ENCODE results near the genes COX5A, GOLGA6C, IMP3, SNX33, CSPG4 and ISL2.

GRCh38 chr15:74789318-74789862 lies 7.5 kb downstream of the CSK start:
- PRO-cap, result no peak
- RAMPAGE, long total RNA, 4 experiments, result no peak in any of the 4 experiments

GRCh38 chr15:74795181-74796331 lies 13.7 kb downstream of the CSK start:
- PRO-cap, result no peak
- RAMPAGE, long total RNA, 4 experiments, result no peak in any of the 4 experiments

DNA sequence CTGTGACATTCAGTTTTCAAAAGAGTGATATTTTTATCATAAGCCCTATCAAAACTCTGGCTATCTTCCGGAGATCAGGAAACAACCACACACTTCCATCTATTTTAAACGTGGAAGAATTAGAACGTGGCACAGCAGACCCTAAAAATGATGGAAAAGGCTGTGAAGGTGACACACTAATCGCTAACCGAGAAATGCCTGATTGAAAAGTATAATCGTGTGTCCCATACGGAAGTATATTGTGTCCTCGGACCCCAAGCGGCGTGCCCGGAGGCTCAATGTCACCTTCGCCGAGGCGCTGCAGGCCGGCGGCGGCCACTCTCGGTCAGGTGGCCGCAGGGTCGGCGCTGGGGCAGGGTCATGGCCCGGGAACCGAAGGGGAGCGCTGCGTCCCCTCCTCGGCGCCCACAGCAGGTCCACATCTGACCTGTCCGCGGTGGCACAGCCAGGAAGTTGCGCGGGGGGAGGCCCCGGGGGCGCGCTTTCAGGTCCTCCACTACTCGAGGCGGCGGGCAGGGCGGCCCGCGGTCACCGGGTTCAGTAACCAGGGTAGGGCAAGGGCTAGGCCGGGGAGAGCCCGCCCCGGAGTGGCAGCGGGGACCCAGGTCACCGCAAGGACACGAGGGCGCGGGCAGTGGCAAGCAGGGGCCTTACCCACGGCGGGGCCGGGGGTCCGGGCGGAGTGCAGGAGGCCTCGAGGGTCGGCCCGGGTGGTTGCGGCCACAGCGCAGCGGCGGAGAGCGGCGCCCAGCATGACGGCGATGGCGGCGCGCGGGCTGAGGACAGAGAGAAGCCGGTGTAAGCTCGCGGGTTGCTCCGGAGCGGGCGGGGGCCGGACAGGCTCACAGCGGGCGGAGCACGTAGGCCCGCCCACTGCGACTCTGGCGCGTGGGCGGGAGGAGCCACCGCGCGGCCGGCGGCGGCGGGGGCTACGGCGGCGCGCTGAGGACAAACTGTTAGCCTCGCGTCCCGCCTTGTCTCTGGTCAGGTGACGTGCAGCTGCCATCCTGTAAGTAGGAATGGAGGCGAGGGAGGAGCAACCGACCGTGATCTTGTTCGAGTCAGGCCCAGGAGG lies at the start of gene COX5A:
Gene COX5A, minus strand, starts transcription at position 813 of the 1,075 bp plus-strand sequence.
- PRO-cap, result bidirectional peak, plus-strand start at position 1,016 of the sequence, minus-strand start at position 784 of the sequence
- RAMPAGE, long total RNA, 4 experiments, result start-site peak on the minus strand in 1 of 4 experiments, centred at position 786 of the sequence, 30 reads per replicate

DNA sequence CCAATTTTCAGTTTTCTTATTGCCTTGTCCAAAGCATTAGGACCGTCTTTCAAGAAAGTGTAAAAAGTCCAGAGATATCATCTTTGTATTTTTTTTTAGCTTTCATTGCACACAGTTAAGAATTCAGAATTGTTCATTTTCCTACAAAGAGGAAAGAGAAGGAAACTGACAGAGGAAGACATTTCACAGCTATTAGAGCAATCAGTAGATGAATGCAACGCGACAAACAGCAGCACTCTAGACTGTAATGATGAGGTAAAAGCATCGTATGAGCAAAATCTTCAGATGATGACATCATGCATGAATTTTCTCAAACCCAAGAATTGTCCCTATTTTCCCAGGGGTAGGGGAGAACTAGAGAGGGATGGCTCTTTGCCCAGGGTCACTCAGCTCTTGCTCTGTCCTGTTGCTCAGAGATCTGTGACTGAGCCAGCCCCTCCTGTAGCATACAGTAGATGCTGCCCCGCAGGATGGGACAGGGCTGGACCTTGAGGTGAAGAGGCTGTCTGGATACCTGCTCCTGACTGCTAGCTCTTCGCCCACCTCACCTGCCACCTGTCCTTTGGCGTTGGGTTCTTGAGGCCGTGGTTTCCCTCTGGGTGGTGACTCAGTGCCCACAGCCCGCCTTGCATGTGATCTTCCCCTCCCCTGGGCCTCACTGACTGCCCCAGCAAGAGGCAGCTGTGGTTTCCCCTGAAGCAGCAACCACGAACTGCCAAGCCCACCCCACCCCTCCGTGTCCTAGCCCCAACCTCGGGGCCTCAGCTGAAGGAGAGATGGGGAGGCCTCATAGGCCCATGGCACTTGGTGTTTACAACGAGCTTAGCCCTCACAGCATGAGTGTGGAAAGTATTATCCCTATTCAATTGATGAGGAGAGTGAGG lies 84.9 kb downstream of the PPCDC start:
- PRO-cap, result no peak
- RAMPAGE, long total RNA, 4 experiments, result no peak in any of the 4 experiments

DNA sequence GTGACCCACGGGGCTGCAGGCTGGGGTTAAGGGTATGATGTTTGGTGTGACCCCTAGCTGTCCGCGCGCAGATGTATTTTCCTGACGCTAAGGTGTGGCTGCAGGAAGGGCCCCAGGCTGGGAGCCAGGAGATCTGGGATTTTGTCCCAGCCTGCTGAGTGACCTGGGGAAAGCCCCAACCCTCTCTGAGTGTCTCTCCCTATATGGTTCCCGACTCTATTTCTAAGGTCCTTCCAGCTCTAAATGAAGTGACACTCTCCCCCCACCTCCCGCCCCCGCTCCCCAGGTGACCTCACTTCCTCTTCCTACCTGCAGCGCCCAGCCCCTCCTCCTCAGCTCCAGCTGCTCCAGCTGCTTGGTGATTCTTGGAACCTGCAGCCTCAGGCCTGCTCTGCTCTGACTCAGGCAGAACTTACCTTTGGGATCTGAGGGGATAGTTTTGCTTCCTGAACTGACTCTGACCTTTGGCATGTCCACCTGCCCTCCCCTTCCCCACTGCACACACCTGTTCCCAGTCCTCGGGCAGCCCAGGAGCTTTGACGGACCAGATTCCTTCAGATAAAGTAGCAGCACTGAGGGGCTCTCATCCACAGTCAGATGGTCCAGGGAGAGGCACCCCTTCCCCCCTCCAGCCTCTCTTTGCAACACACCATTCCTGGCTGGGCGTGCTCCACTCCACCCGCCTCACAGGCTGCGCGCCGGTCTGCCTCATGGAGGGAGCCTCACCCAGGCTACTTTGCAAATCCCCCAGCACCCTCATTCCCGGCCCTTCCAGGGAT lies 937 bp upstream of the C15orf39 start:
- PRO-cap, result no peak
- RAMPAGE, long total RNA, 4 experiments, result no peak in any of the 4 experiments

GRCh38 chr15:75257912-75258516 lies at the start of gene GOLGA6C:
GOLGA6C (plus strand) TSS chr15:75258334.
- PRO-cap, result no peak
- RAMPAGE, long total RNA, 4 experiments, result no peak in any of the 4 experiments

DNA sequence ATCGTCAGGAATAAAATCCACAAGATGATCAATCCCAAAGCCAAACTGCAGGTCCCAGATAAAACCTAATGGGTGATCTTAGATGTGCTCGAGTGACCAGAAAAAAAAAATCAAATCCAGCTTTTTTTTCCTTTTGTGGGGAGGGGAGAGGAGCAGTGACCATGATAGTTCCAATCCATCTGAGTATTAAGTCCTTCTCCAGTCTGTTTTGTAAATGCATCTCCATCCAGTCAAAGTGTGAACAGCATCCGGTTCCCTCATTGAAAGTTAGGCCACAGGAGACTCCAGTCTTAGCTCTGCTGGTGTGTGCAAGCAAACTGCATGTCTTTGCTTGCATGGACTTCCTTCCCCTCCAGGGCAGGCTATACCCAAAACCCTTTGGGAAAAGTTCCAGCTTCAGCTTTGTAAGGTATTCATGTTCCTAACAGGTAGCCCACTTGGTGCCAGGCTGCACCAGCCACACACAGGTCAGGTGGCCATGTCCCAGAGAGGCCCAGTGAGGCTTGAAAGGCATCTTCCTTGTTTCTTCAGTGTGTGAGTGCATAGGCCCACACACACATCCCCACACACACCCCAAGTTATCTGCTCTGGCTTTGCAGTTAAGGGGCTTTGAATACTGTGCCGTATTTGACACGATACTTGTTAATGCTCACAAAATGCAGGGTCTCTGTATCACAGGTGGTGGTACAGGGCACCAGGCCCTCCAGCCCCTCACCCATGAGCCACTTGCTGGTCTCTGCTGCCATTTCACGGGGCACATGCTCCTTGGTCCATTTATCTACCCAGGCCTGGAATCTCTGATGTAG lies 3.2 kb upstream of the MAN2C1 start:
- PRO-cap, result no peak
- RAMPAGE, long total RNA, 4 experiments, result no peak in any of the 4 experiments

DNA sequence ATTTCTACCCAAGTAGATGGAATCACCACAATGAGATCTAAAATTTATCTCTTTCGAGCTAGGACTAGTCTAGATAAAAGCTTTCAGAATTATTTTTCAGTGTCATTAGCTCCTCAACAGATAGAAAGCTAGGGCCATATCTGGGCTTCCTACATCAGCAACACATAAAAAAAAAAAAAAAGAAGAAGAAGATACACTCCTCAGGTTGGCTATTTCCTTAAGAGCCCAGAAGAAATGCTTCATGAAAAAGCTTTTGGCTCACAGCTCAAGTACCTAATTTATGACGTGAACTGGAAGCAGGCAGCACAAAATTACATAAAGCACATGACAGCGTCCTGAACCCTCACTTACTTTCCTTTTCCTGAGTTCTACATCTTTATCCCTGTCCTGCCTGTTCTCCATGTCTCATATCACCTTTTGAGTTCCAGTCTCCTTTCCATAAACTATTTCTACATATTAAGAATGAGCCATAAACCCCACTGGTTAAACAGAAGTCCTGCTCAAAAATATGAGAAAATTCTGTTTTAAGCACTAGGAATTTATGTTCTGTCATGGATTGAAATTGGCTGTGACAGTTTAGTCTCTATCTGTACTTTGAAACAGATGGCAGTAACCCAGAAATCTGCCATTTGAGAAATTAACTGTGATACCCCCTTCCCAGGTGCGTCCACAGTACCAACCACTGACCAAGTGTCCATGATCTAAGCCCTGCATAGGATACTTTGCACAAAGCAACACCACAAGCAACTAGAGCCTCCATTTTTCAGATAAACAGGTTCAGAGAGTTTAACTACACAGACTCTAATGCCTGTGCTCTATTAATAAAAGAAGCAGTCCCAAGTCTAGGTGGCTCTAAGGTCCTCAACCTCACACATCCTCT lies 23.2 kb upstream of the MAN2C1 start:
- PRO-cap, result no peak
- RAMPAGE, long total RNA, 4 experiments, result no peak in any of the 4 experiments

- PRO-cap, result bidirectional peak, plus-strand start at chr15:75452229, minus-strand start at chr15:75452106
- RAMPAGE, long total RNA, 4 experiments, result start-site peak on the plus strand in 2 of 4 experiments, at chr15:75451988-75452065 at its widest, 13 reads per replicate
Observed at GRCh38 chr15:75451846-75452452, 459 bp upstream of the SIN3A start.

DNA sequence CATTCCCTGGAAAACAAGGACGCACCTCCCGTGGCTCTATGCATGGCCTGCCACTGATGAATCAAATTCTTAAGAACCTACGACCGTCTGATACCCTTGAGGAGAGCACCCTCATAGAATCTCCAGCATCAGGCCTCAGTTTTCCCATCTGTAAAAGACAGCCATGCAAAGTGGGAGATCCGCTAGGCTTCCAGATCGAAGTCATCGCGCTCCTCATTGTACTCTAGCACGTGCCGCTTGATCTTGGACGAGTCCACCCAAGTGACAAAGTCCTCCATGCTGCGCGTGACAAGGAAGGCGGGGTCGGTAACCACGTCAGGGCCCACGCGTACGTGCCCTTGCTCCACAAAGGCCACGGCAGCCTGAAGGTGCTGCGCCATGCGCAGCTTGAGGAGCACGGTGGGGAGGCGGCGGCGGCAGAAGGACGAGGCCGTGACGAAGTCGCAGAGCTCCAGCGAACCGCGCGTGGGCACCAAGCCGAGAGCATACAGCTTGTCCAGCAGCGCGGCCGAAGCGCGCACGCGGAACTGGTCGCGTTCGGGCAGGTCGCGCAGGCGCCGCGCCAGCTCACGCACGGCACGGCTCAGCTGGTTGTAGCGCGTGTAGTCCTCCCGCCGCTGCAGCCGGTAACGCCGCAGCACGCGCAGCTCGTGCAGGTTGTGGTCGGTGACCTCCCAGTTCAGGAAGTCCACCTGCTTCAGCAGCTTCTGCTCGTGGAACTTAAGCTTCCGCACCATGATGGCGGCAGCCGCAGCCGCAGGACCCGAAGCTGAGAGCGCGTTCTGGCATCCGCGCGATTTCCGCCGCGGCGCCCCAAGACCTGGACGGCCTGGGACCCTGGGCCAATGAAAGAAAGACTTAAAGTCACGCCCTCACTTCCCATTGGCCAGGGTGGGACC lies at the start of gene IMP3:
Gene IMP3, minus strand, starts transcription at position 793 of the 899 bp plus-strand sequence.
- PRO-cap, result bidirectional peak, plus-strand start at position 358 of the sequence, minus-strand start at position 263 of the sequence; bidirectional peak, plus-strand start outside the sequence, minus-strand start at position 793 of the sequence
- RAMPAGE, long total RNA, 4 experiments, result start-site peak on the plus strand in 1 of 4 experiments, centred at position 389 of the sequence, 10 reads per replicate; start-site peak on the minus strand in 4 of 4 experiments, centred at positions 755 to 779 of the sequence, 105 to 561 reads per replicate

DNA sequence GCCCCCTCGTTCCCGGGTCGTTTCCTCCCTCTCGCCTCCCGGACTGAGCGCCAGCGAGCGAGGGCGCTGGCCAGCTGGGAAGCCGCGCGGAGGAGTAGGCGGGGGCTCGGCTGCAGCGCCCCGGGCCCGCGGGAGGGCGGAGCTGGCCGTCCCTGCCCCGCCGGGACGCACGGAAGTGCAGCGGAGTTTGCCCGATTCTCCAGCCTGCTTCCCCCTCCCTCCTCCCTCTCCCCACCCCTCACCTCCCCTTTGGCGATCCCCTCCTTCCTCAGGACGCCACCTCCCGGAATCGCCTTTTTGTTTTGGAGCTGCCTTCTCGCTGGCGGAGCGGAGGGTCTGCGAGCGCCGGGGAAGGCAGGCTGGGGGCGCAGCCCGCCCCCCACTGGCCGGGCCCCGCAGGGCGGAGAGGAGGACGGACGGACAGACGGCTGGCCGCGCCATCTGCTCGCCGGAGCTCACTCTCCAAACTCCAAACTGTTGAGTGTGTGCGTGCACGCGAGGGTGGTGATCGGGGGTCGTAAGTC lies at the start of gene SNX33:
Gene SNX33, plus strand, starts transcription at position 292 of the 524 bp plus-strand sequence.
- PRO-cap, result bidirectional peak, plus-strand start at position 295 of the sequence, minus-strand start at position 45 of the sequence
- RAMPAGE, long total RNA, 4 experiments, result start-site peak on the plus strand in 1 of 4 experiments, centred at positions 195 to 302 of the sequence, 35 to 175 reads per replicate

DNA sequence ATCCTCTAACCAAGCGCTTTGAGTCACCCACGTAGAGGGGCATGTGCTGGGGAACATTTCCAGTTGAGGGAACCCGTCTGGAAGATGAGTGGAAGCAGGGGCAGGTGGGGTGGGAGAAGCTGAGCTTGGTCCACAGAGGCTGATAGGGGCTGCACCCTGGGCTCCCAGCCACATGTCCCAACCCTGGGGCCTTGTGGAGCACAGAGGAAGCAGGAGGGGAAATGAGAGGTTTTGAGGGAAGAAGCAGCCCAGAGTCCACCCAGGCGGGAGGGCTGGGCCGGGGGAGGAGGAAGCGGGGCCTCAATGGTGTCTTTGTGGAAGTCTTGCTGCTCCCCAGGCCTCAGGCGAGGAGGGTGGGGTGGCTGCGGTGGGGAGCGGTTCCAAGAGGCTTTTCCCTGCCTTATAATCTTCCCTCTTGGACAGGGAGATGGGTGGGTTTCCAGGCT lies 13.2 kb downstream of the CSPG4 start:
- PRO-cap, result no peak
- RAMPAGE, long total RNA, 4 experiments, result no peak in any of the 4 experiments

- PRO-cap, result no peak
- RAMPAGE, long total RNA, 4 experiments, result no peak in any of the 4 experiments
Observed at GRCh38 chr15:75710099-75710801, 2.4 kb downstream of the CSPG4 start.

- PRO-cap, result bidirectional peak, plus-strand start at chr15:75712818, minus-strand start at chr15:75712815
- RAMPAGE, long total RNA, 4 experiments, result start-site peak on the minus strand in 2 of 4 experiments, at chr15:75712836-75712871 at its widest, 79 to 138 reads per replicate
Observed at GRCh38 chr15:75712658-75713162, at the start of gene CSPG4. CSPG4 (minus strand) TSS chr15:75712848.

- PRO-cap, result no peak
- RAMPAGE, long total RNA, 4 experiments, result no peak in any of the 4 experiments
Observed at GRCh38 chr15:75817153-75817739, 26.0 kb upstream of the UBE2Q2 start.

GRCh38 chr15:75901831-75902542 lies 1.7 kb upstream of the FBXO22 start:
- PRO-cap, result no peak
- RAMPAGE, long total RNA, 4 experiments, result no peak in any of the 4 experiments

GRCh38 chr15:76108052-76108525 lies 48.3 kb downstream of the TMEM266 start:
- PRO-cap, result no peak
- RAMPAGE, long total RNA, 4 experiments, result no peak in any of the 4 experiments

- PRO-cap, result no peak
- RAMPAGE, long total RNA, 4 experiments, result no peak in any of the 4 experiments
Observed at GRCh38 chr15:76197485-76198278, 113.6 kb downstream of the ETFA start.

GRCh38 chr15:76335809-76337046 lies at the start of gene ISL2:
ISL2 (plus strand) TSS chr15:76336773.
- PRO-cap, result unidirectional peak, minus-strand start at chr15:76336478
- RAMPAGE, long total RNA, 4 experiments, result no peak in any of the 4 experiments

DNA sequence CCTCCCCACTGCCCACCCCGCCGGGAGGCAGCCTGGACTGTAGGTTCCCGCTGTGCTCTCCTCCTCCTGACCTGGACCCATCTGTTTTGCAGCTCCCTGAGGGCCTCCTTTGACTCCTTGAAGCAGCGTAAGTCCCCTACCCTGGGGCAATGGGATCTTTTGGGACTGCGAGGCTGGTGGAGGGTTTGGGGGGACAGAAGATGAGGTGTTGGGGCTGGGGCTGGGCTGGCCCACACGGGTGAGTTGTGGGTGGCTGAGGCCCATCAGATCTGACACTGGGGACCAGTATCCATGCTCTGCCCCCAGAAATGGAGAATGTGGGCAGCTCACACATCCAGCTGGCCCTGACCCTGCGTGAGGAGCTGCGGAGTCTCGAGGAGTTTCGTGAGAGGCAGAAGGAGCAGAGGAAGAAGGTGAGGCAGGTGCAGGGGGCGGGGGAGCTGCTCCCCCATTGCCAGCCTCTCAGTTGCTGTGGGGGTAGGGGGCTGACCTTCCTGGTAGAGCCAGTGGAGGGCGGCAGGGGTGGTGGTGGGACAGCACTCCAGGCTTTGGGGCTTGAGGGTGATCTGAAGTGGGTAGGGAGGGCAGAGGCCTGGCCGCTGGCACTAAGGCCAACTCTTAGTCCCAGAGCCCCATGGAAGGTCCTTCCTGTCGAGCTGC lies 30.4 kb downstream of the PSTPIP1 start:
- PRO-cap, result no peak
- RAMPAGE, long total RNA, 4 experiments, result start-site peak on the plus strand in 1 of 4 experiments, centred at position 216 of the sequence, 5 reads per replicate

Data from suprapubic skin (tissue), 4 donors.